Karpas-422 (cell line): ENCODE data around the gene SPANXC.

DNA sequence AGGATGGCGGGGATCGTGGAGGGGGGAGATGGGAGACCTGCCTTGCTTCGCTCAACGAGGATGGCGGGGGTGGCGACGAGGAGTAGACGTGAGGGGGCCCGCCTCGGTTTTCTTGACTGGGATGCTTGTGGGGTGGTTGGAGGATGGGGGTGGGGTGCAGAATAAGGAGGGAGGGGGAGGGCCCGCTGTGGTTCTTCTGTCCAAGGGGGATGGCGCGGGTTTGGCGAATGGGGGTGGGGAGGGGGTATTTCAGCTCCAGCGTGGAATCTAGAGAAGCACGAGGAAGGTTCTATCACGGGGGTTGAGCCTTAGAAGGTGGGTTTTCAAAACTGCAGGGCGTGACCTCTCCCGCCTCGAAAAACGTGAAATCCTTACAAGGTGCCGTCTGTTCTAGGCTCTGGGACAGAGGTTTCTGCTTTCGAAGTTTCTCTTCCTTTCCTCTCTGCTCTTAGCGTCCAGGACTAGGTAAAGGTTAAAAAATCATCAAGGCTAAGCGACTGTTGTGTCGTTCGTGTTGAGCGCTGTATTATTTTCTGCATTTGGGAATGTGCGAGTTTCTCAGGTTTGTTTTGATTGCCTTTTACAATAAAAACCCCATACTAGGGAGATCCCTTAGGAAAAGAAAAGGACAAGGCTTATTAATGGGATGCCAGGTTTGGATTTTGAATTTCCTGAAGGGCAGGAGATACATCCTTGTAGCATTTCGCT is 48.5 kb upstream of the FHL1 start:
- PRO-cap = no peak
- RAMPAGE, long total RNA = no peak

- PRO-cap = no peak
- RAMPAGE, long total RNA = no peak
These were observed 6.8 kb upstream of the FHL1 start for GRCh38 chrX:136189820-136190764.

- PRO-cap = no peak
- RAMPAGE, long total RNA = no peak
These were observed 865 bp downstream of the FHL1 start for GRCh38 chrX:136197670-136198153.

DNA sequence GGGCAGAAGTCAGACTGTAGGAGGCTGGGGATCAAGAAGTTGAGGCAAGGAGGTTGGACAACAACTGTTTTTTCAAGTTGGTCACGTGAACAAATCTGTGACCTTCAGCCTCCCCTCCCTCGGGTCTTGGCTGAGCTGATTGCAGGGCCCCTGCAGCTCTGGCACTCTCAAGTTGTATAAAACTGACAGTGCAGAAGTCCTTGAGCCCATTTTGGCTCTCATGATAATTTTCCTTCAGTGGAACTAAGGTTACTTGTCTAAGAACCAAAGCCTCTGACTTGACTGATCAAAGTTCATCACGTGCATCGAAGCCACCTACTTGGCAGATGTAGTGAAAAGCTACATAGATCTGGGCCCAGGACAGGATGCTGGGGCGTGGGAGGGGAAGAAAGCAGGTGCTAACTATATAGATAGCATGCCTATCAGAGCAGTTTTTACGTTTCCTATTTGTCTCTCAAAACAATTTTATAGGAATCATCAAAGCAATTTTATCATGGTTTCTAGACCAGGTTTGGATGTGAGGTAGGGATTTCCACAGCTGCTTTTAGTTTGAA is 1.4 kb upstream of the CD40LG start:
- PRO-cap = no peak
- RAMPAGE, long total RNA = no peak

- PRO-cap = no peak
- RAMPAGE, long total RNA = no peak
These were observed 1.7 kb upstream of the ZIC3 start for GRCh38 chrX:137564073-137564730.

DNA sequence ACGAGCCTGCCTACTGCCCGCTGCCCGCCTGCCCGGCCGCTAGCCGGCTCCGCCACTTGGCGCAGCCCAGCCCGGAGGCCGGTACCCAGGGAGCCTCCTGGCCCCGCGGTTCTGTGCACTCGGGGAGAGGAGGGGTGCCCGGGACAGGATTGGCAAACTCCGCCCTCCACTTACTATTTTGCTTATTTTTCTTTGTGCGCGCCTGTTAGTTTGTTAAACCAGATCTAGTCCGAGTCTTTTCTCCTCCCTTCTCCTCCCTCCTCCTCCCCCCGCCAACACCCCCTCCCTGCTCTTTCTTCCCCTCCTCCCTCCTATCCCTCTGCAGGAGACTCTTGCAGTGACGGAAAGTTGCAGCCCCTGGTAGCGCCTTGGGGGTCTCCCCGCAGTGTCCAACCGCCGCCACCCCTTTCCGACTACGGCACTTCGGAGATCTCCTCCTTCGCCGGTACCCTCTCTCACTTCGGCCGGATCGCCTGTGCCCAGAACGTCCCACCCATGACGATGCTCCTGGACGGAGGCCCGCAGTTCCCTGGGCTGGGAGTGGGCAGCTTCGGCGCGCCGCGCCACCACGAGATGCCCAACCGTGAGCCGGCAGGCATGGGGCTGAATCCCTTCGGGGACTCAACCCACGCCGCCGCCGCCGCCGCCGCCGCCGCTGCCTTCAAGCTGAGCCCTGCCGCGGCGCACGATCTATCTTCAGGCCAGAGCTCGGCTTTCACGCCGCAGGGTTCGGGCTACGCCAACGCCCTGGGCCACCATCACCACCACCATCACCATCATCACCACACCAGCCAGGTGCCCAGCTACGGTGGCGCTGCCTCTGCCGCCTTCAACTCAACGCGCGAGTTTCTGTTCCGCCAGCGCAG is 503 bp downstream of the ZIC3 start:
- PRO-cap = no peak
- RAMPAGE, long total RNA = no peak

GRCh38 chrX:139782465-139783135 is 74.6 kb upstream of the MCF2 start:
- PRO-cap = no peak
- RAMPAGE, long total RNA = no peak

- PRO-cap = no peak
- RAMPAGE, long total RNA = no peak
These were observed 238.0 kb upstream of the SPANXB1 start for GRCh38 chrX:140764246-140764973.

- PRO-cap = no peak
- RAMPAGE, long total RNA = no peak
These were observed 219.2 kb upstream of the SPANXB1 start for GRCh38 chrX:140783111-140783650.

DNA sequence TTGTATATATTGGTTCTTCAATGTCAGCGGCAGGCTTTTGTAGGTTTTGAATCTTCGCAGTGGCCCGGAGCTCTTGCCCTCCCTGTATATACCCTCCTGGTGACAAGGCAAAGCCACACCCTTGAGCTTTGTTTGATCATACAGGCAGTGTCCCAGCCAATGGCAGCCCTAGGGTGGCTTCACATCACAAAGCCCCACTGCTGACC is at the start of gene SPANXC:
TSS of gene SPANXC (minus strand) at position 61 of the 206 bp plus-strand sequence.
- PRO-cap = no peak
- RAMPAGE, long total RNA = no peak

- PRO-cap = no peak
- RAMPAGE, long total RNA = no peak
These were observed 277 bp downstream of the SPANXD start for GRCh38 chrX:141698336-141698588.

GRCh38 chrX:142703225-142703524 is 322.6 kb upstream of the SPANXN4 start:
- PRO-cap = no peak
- RAMPAGE, long total RNA = no peak

DNA sequence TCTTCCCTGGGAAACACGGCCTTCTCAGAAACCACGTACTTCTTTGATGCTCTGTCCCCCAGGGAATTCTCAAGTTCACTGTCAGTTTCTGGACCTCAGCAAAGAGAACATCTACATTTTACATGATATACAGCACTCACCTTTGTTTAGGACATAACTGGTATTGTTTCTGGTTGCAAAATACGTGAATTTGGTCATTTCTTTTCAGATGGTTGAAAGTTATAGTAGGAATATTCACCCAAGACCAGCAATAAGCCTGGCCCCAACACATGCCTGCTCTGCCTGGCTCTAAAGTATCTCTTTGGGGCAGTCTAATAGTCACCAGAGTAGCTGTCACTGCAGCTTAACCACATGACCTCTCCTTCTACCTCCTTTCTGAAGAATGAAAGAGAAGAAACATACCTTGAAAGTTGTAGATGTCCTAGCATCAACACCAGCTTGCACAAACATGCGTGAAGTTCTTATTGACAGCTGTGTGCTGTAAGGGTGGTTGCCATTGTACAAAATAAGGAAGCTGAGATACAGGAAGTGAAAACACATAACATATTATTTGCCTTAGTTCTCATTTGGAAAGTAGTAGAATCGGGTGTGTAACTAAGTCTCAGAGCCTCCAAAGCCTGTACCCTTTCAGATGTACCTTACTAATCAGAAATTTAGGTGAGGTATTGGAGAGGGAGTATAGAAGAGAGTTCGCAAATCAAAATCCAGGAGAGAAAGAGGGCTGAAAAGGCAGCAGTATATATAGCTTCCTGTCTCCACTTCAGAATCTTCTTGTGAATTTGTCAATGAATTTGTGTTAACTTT is 48.2 kb upstream of the SPANXN4 start:
- PRO-cap = unidirectional peak, plus-strand start at position 558 of the sequence
- RAMPAGE, long total RNA = no peak

DNA sequence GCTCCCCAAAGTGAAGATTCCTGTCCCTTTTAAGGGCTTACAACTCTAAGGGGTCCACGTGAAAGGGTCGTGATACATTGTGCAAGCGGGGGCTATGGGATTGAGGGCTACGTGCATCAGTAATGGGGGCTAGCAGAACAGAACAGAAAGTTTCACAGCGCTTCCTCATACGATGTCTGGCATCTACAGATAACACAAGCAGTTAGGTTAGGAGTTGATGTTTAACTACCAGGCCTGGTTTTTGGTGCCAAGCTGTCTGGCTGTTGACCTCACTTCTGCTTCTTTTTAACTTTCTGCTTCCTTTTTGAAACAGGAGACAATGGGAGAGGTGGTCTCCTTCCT is 368.6 kb upstream of the CXorf51A start:
- PRO-cap = no peak
- RAMPAGE, long total RNA = no peak

DNA sequence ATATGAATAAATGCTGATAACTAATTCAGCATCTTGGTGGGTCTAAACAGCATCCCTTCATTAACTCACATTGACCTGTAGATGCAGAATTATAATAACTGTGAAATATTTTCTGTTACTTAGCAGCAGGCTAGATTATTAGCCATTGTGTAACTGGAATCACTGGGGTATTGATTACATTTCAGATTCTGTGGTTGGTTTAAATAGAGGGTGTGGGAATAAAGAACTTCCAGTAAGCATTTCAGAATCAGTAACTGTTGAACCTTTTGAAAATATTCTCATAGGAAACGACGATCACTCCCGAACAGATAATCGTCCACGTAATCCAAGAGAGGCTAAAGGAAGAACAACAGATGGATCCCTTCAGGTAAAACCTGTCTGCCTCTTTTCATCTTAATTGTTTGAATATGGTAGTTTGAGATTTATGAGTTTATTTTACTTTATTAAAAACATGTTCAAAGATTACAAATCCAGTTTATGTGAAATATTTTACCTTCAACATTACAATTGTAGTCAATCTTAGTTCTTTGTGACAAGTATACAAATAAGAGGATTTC is 33.6 kb downstream of the FMR1 start:
- PRO-cap = no peak
- RAMPAGE, long total RNA = no peak

DNA sequence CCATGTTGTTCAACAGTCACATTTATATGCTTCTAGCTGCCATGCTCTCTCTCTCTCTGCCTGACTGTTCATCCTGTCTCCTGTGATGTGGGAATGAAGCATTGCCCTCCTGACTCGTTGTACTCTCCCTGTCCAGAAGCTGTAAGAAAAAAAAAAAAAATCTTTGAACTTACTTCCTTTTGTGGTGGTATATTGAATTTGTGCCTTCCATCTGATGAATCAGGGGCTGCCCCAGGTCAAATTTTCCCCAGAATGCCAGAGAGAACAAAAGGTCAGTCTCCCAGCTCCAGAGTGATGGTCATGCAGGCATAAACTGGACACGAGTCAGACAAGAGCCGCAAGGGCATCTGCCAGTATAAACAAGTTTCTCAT is 167.1 kb downstream of the ENSG00000287585 start:
- PRO-cap = no peak
- RAMPAGE, long total RNA = no peak

DNA sequence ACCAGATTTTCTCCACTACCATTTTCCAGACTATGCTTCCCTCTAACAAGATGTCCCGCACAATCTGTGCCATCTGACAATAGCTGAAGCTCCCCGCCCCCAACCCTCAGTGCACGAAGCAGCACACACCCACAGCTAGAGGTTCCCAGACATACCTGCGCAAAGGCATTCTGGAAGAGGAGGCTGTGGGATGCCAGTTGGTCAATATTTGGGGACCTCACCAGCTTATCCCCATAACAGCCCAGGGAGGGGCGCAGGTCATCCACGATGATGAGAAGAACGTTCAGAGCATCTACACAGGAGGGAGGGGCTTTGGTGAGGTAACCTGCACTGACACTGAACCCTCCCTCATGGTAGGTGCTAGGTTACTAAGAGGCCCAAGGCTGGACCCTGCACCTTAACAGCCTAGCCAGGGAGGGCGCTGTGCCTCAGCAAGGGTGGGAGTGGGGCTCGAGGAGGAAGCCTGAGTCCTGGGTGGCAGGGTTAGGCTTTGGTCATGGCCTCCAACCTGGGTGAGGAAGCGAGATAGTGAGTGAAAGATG is 1.0 kb downstream of the IDS start:
- PRO-cap = unidirectional peak, plus-strand start at position 168 of the sequence; bidirectional peak, plus-strand start at position 466 of the sequence, minus-strand start at position 260 of the sequence
- RAMPAGE, long total RNA = no peak

- PRO-cap = no peak
- RAMPAGE, long total RNA = no peak
These were observed 5.4 kb upstream of the IDS start for GRCh38 chrX:149510377-149510997.

GRCh38 chrX:149521310-149522020 is 16.4 kb upstream of the IDS start:
- PRO-cap = no peak
- RAMPAGE, long total RNA = no peak

DNA sequence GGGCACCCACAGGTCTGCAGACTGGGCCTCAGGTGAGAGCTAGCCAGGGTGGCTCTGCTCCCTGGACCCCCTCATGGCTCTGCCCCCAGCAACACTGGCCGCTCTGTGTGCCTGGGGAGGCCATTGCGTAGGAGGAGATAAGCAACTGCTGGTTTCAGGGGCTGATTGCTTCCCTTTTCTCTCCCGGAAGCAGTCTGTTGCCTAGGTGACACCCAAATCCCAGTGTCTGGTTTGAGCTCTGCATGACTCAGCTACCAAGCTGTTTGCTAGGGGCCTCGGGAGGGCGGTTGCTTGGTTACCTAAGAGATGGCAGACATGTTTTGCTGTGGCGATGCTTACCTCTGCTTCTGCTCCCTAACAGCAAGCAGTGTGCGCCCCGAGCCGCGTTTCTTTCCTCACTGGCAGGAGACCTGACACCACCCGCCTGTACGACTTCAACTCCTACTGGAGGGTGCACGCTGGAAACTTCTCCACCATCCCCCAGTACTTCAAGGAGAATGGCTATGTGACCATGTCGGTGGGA is 15.4 kb upstream of the EOLA1 start:
- PRO-cap = bidirectional peak, plus-strand start at position 258 of the sequence, minus-strand start at position 96 of the sequence
- RAMPAGE, long total RNA = no peak